ENCODE measurements around a stretch of chr6.

GRCh38 chr6:167794204-167795093 is 32.3 kb upstream of the AFDN start:
- RRBS: no CpG with 5 or more reads among the region's 16 CpGs
CAGE:
- cytosol, long polyA plus RNA: no peak
- long polyA plus RNA: no peak
- nucleus, long polyA plus RNA: no peak

GRCh38 chr6:167796606-167797000 is 30.1 kb upstream of the AFDN start:
- RRBS: 60% methylated on average over 1 of the region's 25 CpGs
CAGE:
- cytosol, long polyA plus RNA: no peak
- long polyA plus RNA: no peak
- nucleus, long polyA plus RNA: no peak

- RRBS: no CpG with 5 or more reads among the region's 11 CpGs
CAGE:
- cytosol, long polyA plus RNA: no peak
- long polyA plus RNA: no peak
- nucleus, long polyA plus RNA: no peak
Measured at GRCh38 chr6:167824524-167824899, 2.2 kb upstream of the AFDN start.

DNA sequence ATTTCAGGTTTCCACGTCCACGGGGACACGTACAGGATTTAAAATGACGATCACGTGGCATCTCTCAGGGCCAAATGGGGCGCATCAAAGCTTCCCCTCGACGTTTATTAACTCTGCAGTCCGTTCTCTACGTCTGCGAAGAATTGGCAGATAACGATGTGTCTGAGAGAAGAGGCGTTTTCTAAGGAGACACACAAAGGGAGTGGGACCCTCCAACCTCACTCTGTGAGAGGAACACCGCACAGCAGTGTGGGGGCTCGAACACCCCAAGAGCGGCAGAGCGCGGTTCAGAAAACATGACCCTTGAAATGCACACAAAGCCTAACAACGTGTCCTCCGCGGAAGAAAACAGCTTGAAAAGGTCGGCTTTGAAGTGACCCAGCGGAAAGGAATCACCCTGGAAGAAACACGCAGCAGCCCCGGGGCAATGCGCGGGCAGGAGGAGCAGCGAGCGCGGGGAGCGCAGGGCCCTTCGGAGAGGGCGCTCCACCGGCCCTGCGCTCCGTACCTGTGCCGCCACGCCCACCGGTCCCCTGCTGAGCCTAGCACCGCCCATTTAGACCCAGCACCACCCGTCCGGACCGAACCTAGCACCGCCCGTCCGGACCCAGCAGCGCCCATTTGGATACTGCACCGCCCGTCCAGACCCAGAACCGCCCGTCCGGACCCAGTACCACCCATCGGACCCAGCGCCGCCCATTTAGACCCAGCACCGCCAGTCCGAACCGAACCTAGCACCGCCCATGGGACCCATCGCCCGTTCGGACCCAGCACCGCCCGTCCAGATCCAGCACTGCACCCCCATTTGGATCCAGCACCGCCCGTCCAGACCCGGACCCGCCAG is 1.1 kb upstream of the AFDN start:
- RRBS: under 1% methylated on average over 23 of the region's 68 CpGs
CAGE:
- cytosol, long polyA plus RNA: no peak
- long polyA plus RNA: start-site peak on the plus strand centred at position 644 of the sequence, 199 bp wide, 46 and 102 reads in 2 replicates
- nucleus, long polyA plus RNA: no peak

- RRBS: no CpG with 5 or more reads among the region's 4 CpGs
CAGE:
- cytosol, long polyA plus RNA: no peak
- long polyA plus RNA: no peak
- nucleus, long polyA plus RNA: no peak
Measured at GRCh38 chr6:167849726-167850487, 23.2 kb downstream of the AFDN start.

- RRBS: no CpG with 5 or more reads among the region's 7 CpGs
CAGE:
- cytosol, long polyA plus RNA: no peak
- long polyA plus RNA: no peak
- nucleus, long polyA plus RNA: no peak
Measured at GRCh38 chr6:167934437-167934929, 63.0 kb upstream of the KIF25 start.

GRCh38 chr6:168035859-168036691 is 38.6 kb downstream of the KIF25 start:
- RRBS: no CpG with 5 or more reads among the region's 19 CpGs
CAGE:
- cytosol, long polyA plus RNA: no peak
- long polyA plus RNA: no peak
- nucleus, long polyA plus RNA: no peak

DNA sequence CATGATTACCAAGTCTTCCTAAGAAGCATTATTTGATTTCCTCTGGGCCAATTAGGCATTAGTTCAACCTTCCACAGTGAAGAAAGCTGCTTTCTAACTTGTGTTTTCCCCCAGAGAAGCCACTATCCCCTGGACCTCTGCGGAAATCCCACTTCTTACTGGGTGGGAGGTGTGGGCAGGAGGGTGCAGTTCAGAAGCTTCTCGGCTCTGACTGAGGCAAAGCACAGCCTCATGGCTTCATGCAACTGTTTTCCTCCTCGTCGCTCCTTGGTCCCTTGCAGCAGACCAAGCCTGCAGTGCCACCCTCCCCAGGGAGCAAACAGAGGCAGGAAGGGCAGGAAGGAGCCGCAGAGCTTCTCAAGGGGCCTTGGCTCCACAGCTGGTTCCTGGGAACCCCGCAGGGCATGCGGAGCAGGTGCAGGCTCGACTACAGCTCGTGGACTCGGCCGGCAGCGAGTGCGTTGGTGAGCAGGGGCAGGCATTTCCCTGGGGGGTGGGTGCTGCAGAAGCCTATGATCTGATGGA is 37.3 kb downstream of the FRMD1 start:
- RRBS: 88% methylated on average over 3 of the region's 13 CpGs
CAGE:
- cytosol, long polyA plus RNA: no peak
- long polyA plus RNA: no peak
- nucleus, long polyA plus RNA: no peak

DNA sequence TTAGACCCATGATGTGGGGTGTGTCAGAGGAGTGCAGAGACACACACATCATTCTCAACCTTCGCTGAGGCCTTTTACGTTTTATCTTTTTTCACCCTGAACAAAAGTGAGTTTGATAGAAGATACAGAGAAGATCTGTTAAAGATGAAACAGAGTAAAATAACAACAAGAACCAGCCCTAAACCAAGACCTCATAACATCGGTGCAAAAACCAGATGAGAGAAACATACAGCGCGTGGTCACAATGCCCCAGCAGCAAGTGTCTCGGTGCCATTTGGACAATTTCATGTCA is 35.5 kb upstream of the FRMD1 start:
- RRBS: no CpG with 5 or more reads among the region's 6 CpGs
CAGE:
- cytosol, long polyA plus RNA: no peak
- long polyA plus RNA: no peak
- nucleus, long polyA plus RNA: no peak

DNA sequence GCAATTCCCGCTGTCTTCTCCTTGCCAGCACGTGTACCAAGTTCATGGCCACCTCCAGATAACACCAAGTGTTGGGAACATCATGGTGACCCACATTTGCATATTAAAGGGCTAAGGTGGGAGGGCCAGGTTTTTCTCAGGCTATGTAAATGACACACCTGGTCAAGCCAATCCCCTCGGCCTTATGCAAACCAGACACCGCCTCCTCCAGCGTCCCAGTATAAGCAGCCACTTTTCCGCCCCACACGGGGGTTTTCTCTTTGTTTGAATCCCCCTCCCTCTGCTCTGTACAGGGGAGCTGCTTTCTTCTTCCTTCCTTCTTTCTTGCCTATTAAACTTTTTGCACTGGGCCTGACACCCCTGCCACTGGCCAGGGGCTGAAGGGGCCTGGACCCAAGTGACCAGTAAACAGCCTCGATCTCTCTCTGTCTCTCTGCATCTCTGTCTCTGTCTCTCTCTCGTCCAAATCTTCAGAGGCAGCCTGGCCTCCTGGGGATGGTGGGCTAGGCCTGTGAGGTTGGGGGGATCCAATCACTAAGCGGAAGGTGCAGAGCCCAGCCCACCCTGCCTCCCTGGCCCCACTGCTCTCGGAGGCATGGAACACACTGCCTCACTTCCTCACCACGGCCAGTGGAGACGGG is 110.5 kb downstream of the DACT2 start:
- RRBS: no CpG with 5 or more reads among the region's 13 CpGs
CAGE:
- cytosol, long polyA plus RNA: no peak
- long polyA plus RNA: no peak
- nucleus, long polyA plus RNA: no peak

DNA sequence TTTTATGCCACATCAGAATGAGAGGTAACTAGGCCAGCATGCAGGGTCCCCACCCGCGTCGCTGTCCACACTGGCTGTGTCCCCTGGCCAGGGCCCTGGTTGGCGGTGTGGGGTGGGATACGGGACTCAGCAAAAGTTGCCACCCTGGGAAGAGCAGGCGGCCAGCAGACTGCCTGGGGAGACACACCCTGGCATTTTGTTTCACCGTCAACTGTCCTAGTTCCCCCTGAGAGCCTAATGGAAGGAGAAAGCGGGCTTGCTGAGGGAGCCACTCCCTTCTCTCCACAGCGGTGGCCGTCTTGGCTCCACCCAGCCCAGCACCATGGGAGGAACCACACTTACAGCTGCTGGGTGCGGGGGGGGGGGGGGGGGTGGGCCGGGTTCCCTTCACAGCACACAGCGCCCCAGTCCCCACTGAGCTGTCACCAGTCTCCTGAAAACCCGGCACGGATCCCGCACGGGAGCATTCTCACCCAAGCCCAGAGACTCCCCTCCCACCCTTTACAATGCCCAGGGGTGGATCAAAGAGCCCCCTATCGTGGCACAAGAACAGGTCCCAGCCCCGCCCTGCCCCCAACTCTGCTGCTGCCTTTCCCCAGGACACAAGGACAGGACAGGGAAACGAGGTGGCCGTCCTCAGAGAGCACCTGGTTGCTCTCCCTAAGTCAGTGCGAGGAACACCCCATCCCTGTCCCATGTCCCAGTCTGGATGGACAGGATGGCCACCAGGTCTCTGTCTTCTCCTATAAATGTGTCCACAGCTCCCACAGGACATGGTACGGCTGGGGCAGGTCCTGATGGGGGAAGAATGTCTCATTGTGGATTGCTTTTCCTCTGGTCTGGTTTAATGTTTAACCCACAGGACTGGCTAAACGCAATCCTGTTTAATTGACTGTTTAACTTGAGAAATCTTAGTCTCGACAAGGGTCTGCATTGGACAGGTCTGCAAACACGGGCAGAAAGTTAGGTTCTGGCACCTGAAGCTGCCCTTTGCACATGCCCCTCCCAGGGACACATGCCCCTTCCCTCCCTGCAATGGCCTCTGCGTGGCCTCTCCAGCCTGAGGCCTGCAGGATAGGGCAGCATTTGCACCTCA is 45.5 kb downstream of the DACT2 start:
- RRBS: 39% methylated on average over 3 of the region's 27 CpGs
CAGE:
- cytosol, long polyA plus RNA: no peak
- long polyA plus RNA: no peak
- nucleus, long polyA plus RNA: no peak

GRCh38 chr6:168313346-168314025 is 6.1 kb downstream of the DACT2 start:
- RRBS: no CpG with 5 or more reads among the region's 17 CpGs
CAGE:
- cytosol, long polyA plus RNA: no peak
- long polyA plus RNA: no peak
- nucleus, long polyA plus RNA: no peak

DNA sequence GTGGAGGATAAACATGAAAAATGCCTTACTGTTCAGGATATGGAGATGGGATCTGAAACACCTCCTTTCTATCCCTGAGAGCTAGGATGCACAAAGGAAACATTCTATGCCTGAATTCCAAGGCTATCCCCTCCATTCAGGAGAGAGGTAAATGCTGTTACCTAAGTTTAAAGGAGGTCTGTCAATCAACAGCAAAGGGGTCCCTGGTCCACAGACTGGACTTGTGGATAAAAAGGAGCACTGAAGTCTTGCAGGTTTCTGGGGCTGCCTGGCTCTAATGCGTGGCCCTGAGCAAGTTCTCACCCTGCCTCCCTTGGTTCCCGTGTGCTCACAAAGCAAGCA is 4.9 kb downstream of the DACT2 start:
- RRBS: no CpG with 5 or more reads among the region's 2 CpGs
CAGE:
- cytosol, long polyA plus RNA: no peak
- long polyA plus RNA: no peak
- nucleus, long polyA plus RNA: no peak

DNA sequence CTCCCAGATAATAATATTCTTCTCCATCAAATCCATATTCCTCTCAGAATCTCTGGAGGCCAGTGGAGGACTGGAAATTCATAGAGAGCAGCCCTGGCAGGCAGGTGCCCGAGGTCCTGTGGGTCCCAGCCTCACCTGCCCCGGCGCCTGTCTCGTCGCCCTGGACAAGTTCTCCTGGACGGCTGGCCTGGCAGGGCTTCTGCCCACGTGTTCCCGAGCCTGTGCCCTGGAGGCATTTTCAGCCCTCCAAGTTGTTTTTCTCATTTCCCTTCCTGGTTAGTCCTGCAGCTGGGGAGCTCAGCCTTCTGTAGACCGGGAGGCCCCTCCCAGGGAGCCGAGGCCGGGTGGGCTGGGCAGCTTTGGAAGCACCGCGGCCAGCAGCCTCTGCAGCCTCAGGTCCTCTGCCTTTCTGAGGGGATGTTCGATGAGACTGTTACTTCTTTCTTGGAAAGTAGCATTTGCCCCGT is 207.2 kb downstream of the SMOC2 start:
- RRBS: no CpG with 5 or more reads among the region's 15 CpGs
CAGE:
- cytosol, long polyA plus RNA: no peak
- long polyA plus RNA: no peak
- nucleus, long polyA plus RNA: no peak

DNA sequence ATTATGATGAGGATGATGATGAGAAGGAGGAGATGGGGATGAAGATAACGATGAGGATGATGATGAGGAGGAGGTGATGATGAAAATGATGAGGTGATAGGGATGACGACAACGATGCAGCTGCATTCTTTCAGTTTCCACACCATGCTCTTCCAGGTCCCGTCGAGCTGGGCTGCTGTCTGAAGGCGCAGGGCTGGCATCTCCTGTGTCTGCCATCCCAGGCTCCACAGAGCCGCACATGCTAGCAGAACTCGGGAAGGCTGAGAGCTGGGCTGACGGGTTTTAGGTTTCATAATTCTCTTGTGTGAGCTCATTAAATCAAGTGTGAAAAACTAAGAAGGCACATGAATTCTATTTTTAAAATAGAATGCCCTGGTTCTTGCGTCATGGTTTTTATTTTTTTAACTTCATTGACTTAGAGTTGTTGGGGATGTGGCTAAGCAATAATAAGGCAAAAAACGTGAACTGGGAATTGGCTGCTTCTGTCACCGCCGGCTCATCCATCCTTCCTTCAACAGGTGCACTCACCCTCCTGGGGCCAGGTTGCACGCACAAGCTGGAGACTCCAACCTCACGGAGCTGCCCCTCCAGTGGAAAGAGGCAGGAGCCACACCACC is 275.2 kb downstream of the SMOC2 start:
- RRBS: no CpG with 5 or more reads among the region's 15 CpGs
CAGE:
- cytosol, long polyA plus RNA: no peak
- long polyA plus RNA: no peak
- nucleus, long polyA plus RNA: no peak

- RRBS: no CpG with 5 or more reads among the region's 3 CpGs
CAGE:
- cytosol, long polyA plus RNA: no peak
- long polyA plus RNA: no peak
- nucleus, long polyA plus RNA: no peak
Measured at GRCh38 chr6:168784691-168785026, 343.7 kb downstream of the SMOC2 start.

- RRBS: no CpG with 5 or more reads among the region's 4 CpGs
CAGE:
- cytosol, long polyA plus RNA: no peak
- long polyA plus RNA: no peak
- nucleus, long polyA plus RNA: no peak
Measured at GRCh38 chr6:168851821-168852275, 401.8 kb downstream of the THBS2 start.

GRCh38 chr6:168884417-168884899 is 369.2 kb downstream of the THBS2 start:
- RRBS: 8% methylated on average over 9 of the region's 34 CpGs
CAGE:
- cytosol, long polyA plus RNA: no peak
- long polyA plus RNA: no peak
- nucleus, long polyA plus RNA: no peak

DNA sequence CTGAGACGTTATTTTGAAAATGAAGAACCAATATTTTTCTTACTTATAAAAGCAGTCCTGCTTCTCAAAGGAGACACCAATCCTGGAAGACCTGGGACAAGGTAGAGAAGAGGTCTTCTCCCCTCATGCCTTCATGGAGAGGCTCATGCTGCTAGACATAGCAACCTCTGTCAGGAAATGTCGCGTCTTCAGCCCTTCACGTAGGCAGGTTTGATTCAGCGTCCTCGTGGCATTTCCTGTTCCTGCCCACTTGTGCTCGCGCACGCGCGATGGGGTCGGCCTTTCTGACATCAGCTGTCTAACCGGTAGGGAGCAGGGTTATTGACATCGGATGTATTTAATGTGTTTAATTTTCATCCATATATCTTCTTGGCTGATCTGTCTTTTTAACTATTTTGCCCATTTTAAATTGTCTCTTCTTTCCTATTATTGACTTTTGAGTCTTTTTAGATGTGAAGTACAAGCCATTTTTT is 292.4 kb downstream of the THBS2 start:
- RRBS: no CpG with 5 or more reads among the region's 14 CpGs
CAGE:
- cytosol, long polyA plus RNA: no peak
- long polyA plus RNA: no peak
- nucleus, long polyA plus RNA: no peak

- RRBS: no CpG with 5 or more reads among the region's 28 CpGs
CAGE:
- cytosol, long polyA plus RNA: no peak
- long polyA plus RNA: no peak
- nucleus, long polyA plus RNA: no peak
Measured at GRCh38 chr6:169168949-169169761, 84.5 kb downstream of the THBS2 start.